GM23248 (cell line): ENCODE results near the genes TMA7B, XPNPEP3 and DNAJB7.

DNA sequence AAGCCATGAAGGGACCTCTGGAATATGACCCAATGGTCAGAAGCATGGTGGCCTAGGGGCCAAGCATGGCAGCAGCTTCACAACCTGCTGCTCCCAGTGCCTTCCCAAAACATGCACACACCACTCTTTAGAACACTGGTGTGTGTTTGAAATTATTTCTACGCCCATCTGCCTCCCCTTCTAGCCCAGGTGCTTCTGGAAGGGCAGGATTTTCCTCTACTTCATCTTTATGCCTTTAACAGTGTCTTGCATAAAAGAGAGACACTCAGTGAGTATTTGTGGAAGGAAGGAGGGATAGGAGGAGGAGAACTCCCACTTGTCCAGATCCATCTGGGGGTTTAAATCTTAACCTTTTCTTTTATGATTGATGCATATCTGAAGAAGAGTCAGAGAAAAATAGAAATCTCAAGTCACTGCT, at the start of gene TMA7B:
Gene TMA7B (plus strand): TSS at position 162 of the 418 bp plus-strand sequence.
- RAMPAGE, long total RNA = no peak

DNA sequence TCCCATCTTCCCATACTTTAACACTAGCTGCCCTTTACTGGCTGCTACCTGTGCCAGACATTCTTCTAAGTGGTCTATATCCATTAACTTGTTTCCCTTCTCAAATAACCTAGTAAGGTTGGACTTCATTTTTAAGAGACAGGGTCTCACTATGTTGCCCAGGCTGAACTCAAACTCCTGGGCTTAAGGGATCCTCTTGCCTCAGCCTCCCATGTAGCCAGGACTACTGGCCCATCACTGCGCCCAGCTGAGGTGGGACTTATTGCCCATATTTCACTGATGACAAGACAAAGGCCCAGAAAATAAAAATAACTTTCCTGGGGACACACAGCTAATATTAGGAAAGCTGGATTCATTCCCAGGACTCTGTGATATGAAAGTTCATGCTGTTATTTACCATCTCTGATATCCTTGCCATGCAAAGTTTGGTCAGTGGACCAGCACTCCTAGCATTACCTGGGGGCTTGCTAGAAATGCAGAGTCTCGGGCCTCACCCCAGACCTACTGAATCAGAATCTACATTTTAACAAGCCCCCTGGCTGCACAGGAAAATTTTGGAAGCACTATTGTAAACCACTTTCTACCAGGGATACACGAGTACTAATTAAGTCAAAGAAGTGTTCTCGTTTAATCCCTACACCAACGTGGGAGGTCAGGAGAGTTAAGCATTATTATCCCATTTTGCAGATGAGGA, 2.7 kb upstream of the FAM83F start:
- RAMPAGE, long total RNA = no peak

DNA sequence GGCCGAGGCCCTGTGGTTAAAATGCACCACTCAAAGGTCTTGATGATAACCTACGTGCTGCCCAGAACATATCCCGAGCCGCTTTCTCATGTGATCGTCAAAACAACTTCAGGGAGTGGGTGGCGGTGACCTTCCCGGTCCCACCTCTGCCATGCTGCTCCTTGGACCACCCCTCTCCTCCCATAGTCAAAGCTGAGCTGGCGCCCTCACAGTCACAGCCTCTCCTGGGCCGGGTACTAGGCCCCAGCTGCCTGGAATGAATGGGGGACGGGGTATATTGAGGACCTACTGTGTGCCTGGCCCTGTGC, 1.0 kb downstream of the FAM83F start:
- RAMPAGE, long total RNA = no peak

DNA sequence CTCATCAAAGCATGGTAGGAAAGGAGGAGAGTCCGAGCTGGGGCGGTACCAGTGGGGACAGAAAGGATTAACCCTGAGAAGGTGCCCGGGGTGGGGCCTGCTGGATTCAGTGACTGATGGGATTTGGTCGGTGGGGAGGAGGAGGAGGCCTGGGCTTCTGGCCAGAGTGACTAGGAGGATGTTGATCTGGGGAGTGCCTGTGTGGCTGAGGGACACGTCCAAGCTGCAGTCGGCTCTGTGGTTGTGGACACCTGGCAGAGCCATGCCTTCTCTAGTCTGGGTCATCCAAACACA, 14.7 kb downstream of the FAM83F start:
- RAMPAGE, long total RNA = no peak

GRCh38 chr22:40178964-40179498, 1.3 kb downstream of the TNRC6B start:
- RAMPAGE, long total RNA = no peak

DNA sequence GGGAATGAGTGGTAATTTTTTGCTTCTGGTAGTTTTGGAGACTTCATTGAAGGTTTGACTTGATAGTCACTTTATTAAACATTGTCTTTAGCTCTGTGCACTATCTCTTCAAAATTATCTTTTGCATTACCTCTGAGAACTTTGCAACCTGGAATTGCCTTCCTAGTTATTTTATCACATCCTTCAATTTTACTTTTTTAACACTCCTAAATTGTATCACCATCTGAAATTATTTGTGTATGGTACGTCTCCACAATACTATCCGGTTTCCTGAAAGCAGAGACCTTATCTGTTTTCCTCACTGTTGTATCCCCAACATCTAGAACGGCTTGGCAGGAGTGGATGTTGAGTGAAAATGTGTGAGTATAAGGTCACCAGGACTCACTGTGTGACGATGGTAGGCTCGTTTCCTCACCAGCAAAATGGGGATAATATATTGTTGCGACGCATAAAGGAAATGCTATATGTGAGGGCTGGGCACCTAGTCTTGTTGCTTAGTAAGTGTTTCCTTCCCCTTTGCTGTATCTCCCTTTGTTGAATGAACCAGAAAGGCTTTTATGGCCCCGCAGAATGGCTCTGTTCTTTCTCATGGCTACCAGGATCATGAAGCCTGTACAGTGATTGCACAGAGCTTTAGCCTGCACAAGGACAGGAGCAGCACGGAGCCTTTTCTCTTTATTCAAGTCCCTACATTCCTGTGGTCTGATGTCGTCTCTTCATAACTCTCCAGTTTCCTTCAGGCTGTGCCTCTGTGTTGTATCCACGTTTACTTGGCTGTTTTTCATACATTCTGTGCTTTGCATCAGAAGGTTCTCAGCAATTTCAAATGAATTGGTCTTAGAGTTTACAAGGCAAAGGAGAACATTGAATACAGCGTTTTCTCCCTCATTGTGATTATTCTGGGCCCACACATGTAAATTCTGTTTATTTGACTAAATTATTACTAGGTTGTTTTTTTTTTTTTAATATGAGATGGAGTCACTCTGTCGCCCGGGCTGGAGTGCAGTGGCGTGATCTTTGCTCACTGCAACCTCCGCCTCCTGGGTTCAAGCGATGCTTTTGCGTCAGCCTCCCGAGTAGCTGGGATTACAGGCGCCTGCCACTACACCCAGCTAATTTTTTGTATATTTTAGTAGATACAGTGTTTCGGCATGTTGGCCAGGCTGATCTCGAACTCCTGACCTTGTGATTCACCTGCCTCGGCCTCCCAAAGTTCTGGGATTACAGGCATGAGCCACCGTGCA, 5.4 kb downstream of the TNRC6B start:
- RAMPAGE, long total RNA = no peak

- RAMPAGE, long total RNA = no peak
Observed at GRCh38 chr22:40183990-40184845, 6.5 kb downstream of the TNRC6B start.

GRCh38 chr22:40326279-40327328, 19.7 kb upstream of the ADSL start:
- RAMPAGE, long total RNA = no peak

DNA sequence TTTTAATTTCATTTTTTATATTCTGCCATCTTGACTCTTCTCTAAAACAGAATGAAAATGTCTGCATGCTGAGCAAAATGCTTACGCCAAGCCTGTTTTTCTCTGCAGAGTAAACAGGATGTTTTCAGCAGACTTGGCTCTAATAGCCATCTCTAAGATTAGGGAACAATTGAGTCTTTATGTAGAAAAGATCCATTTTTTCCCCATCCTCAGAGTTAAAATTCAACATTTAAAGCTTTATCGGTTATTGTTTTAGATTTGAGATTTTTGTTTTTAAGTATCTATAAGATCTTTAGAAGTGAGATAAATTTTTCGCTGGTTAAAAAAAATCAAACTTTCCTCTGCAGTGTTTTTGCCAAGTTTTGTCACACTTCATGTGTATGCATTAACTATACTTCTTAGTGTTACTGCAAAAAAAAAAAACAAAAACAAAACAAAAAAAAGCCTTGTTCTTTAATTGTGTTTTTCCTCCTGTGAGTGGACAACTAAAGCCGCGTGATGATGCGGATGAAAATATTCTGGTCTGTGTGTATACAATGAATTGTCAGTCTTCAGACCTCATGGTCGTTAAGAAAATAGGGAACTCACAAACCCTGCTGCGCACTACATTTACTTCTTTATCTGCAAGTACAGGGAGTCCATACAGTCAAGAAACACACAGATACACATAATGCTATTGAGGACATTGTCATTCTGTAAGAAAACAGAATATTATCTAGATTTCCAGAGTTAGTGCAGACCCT, 17.5 kb upstream of the ADSL start:
- RAMPAGE, long total RNA = no peak

GRCh38 chr22:40329739-40330600, 16.3 kb upstream of the ADSL start:
- RAMPAGE, long total RNA = no peak

- RAMPAGE, long total RNA = no peak
Observed at GRCh38 chr22:40331956-40332367, 14.3 kb upstream of the ADSL start.

- RAMPAGE, long total RNA = no peak
Observed at GRCh38 chr22:40399703-40399975, 29.2 kb downstream of the SGSM3 start.

DNA sequence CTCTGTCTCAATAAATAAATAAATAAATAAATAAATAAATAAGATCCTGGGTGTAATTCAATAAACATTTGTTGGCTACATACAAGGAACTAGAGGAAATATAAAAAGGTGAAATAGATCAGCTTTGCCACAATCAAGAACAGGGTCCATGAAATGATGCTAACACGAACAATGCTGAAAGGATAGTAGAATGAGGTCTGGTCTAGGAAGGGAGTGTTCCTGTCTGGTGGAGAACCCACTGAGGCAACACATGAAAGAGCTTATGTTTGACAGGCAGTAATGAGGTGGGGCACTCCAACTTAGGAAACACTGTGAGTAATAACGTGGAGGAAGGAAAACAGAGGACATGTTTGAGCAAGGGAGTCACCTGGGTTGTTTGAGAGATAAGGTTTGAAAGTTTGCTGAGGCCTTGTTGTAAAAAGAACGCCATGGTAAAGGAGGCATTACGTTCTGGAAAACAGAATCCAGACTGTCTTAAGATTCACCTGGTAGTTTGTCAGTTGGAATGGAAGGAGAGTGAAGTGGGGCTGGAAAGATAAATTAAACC, 8.1 kb upstream of the MRTFA start:
- RAMPAGE, long total RNA = no peak

DNA sequence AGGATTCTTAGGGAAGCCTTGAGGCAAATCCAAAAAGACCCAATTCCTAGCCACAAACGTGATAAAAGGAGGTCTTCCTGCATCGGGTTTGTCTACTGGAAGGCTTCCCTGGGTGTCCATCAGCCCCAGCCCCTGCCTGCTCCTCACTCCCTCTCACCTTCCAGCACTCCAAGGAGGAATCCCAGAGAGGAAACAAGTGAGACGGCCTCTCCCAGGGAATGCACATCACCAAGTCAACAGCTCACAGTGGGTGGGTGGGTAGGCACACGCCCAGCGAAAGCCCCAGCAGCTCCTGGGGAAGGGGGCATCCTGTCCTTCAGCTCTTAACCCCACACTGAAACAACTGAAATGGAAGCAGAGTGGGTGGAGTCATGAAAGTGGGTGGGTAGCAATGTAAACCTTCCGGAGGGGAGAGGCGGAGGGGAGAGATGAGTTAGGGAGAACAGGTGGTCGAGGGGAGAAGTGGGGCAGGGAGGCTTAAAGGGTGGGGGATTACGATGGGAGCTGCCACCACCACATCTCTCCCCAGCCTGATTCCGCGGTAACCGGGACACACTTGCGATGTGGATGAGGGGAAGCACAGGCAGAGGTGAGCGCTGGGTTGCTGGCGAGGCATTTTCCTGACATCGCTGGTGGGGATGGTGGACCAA, 5.4 kb downstream of the MCHR1 start:
- RAMPAGE, long total RNA = no peak

DNA sequence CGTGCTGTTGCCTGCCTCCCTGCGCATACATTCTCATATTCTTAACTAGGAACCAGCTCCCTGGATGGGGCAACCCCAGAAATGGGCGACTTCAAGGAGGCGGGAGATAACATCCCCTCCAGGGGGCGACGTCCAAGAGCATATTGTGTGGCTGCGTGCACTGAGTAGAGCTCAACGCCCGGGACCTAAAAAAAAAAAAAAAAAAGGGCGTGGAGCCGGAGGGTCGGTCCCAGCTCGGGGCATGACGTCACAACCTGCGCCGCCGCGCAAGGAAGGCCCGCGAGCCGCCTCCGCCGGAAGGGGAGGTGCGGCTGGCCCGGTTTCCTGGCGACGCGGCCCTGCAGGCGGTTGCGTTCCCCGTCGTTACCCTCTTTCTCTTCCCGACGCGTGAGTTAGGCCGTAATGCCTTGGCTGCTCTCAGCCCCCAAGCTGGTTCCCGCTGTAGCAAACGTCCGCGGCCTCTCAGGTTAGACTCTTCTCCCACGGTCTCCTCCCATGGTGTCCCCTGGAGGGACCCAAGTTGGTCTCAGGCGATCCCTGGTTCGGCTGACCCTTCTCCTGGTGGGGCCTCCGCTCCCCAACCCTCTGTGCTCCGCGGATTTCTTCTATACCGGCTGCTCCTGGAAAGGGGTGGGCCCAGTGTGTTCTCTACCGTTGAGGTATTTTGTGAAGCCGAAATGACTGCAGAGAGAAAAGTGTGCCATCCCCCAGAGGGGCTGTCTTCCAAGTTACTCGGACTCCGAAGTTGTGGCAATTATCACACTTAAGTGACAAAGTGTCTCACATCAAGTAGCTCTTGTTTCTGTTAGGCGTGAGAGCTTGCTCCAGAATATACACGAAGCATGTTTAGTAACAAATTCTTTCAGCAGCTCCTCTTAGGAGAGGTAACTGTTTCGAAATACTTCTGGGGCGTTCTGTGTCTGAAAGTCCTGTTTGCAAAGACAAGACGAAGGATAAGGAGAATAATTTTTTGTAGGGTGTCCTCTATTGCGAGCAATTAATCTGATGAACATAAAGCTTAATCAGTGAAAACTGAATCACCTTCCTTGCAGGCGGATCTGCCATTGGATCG, at the start of gene XPNPEP3:
Gene XPNPEP3 (plus strand): TSS at position 369 of the 1,072 bp plus-strand sequence.
- RAMPAGE, long total RNA = start-site peak on the plus strand centred at position 347 of the sequence, 66 bp wide, 20 and 57 reads in 2 replicates

DNA sequence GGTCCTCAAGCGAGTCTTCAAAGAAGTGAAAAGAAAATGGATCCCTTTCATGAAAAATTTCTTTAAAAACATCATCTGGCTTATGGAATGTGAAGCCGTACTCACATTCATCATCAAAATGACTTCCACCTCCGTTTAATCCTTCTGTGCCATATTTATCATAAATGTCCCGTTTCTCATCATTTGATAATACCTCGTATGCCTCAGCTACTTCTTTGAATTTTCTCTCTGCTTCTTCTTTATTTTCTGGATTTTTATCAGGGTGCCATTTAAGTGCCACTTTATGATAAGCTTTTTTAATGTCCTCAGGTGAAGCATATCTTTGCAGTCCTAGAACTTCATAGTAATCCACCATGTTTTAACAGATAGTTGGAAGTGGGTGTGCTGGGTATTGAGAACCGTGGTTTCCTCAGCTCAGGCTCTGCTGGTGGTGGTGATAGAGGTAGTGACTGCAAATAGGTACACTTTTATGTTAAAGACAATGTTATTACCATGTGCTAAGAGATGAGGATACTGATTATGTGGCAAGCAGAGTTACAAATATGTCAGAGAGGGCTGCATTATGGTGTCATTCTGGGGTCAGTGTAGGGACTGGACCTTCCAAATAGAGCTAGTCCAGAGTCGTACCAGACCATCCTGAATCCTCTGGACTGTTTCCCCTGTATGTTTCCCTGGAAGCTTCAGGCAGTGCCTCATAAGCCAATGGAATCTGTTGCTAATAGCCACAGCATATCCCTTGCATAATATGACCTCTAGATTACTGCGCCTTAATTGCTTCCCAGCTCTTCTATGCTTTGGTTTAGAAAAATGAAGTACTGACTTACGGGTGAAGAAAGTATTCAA, at the start of gene DNAJB7:
Gene DNAJB7 (minus strand): TSS at position 474 of the 843 bp plus-strand sequence.
- RAMPAGE, long total RNA = no peak

GRCh38 chr22:41172360-41172694, 32.8 kb upstream of the L3MBTL2 start:
- RAMPAGE, long total RNA = no peak

DNA sequence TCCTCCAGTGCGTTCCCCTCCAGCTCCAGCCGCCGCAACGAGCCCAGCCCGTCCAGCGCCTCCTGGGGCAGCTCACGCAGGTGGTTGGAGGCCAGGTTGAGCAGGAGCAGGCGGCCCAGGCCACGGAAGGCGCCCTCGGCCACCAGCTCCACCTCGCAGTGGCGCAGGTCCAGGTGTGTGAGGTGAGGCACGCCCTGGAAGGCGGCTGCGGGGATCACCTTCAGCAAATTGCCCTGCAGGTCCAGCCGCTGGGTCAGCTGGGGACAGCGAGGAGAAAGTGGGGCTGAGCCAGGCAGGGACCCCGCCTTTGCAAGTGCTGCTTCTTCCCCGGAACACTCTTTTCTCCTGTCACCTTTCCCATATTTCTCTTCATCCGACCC, 2.1 kb downstream of the CHADL start:
- RAMPAGE, long total RNA = no peak

GRCh38 chr22:41255886-41256675, 15.3 kb upstream of the CHADL start:
- RAMPAGE, long total RNA = no peak

DNA sequence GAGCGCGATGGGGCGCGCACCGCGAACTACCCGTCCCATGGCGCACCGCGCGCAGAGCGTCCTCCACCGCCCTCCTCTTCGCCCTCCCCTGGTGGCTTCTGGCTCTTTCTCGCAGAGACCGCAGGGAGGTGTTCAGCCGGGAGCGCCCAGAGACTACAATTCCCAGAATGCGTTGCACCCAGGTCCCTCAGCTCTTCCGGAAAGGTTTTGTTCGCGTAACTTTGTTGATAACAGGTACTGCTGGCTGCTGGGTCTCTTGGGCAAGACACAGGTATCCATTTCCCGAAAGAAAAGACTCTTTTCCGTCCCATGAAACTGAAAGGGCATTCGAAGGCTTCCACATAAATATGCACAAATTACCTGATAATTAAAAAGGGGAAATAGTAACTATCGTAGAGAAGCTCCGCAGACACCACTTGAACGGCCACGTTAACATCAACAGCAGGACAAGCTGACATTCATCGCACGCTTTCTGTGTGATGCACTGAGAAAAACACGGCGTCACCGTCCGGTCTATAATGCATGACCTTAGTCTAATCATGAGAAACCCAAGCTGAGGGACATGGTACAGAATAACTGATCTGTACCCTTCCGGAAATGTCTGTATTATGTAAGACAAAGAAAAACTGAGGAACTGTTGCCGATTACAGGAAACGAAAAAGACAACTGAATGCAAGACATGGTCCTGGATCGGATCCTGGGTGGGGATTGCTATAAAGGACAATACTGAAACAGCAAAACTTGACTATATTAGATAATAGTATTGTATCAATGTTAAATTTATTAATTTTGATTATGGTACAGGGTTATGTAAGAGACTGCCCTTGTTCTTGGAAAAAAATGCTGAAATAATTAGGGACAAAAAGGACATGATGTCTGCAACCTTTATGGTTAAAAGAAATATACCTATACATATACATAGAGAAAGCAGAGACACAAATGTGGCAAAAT, 612 bp upstream of the RANGAP1 start:
- RAMPAGE, long total RNA = no peak